ENCODE results near the gene MBOAT1.

DNA sequence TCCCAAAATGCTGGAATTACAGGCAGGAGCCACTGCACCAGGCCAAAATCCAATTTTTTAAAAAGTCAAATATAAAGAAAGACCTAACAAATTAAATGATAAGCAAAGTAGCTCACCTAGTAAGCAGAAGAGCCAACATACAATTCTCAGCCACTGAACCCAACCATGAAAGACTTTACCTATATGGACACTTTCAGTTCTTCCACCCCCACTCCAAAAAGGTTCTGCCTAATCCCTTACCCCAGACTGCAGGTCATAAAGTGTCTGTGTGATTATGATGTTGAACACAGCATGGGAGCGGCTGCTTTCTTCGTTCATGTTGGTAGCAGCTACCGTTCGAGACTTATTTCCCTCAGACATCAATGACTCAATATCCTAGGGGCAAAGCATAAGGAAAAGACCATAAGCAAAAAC, 137.3 kb downstream of the KIF13A start:
- PRO-cap, result no peak

DNA sequence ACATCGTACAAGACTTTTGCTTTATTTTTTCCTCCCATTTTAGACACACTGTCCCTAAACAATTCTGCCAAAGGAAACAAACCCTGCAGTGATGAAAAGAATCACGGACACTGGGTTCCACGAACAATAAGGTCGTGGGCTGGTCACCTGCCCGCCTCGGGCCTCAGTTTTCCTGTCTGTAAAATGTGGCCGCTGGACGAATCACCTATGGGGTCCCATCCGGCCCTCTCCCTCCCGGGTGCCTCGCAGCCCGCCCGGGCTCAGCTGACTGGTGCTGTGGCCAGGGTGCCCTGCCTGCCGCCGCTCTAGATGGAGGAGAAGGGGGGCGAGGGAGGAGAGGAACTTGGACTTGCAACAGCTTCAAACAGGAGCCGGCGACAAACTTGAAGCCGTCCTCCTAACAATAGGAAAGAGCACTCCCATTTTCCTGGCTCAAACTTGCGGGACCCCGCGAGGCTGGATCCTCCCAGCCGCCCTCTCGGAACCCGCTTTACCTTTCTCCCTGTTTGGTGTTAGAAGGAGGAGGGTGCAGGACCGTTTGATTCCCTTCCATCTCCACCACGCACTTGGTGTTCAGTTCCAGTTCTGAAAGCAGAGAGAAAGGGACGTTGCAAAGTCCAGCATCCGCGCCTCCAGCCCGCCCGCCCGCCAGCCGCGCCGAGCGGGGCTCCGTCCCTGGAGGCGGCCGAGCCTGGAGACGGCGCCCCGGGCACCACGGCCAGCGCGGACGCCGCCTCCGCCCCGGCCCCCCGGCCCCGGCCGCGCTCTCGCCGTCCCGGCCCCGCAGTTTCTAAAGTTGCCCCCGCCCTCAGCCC, 668 bp downstream of the KIF13A start:
- PRO-cap, result bidirectional peak, plus-strand start at position 314 of the sequence, minus-strand start at position 260 of the sequence; bidirectional peak, plus-strand start at position 678 of the sequence, minus-strand start at position 667 of the sequence

DNA sequence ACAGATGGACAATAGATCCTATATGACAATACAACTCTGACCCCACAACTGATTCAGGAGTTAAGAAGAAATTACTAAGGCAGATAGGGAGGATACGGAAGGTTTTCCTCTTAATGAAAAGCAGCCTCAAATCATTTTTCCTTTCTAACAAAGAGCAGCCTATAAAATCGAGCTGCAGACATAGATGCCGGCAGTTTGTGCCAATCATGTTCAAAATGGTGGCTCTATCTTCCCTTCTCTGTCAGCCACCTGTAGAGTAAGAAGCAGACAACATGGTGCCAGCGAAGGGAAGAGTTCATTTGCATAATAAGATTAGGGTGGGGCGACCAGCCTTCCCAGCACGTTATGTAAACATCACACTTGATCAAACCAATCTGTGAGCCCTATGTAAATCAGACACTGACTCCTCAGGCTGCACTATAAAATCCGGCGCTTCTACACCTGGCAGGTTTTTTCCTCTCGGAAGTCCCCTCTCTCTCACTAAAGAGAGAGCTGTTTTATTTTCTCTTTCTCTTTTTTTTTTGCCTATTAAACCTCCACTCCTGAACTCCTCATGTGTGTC, 13.1 kb downstream of the TPMT start:
- PRO-cap, result no peak

DNA sequence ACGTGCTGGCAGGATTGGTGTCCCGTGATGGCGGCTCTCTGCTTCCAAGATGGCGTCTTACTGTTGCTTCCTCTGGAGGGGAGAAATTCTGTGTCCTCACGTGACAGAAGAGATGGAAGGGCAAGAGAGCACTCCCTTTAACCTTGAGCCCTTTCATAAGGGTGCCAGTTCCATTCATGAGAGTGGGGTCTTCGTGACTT, 28.1 kb downstream of the RNF144B start:
- PRO-cap, result no peak

DNA sequence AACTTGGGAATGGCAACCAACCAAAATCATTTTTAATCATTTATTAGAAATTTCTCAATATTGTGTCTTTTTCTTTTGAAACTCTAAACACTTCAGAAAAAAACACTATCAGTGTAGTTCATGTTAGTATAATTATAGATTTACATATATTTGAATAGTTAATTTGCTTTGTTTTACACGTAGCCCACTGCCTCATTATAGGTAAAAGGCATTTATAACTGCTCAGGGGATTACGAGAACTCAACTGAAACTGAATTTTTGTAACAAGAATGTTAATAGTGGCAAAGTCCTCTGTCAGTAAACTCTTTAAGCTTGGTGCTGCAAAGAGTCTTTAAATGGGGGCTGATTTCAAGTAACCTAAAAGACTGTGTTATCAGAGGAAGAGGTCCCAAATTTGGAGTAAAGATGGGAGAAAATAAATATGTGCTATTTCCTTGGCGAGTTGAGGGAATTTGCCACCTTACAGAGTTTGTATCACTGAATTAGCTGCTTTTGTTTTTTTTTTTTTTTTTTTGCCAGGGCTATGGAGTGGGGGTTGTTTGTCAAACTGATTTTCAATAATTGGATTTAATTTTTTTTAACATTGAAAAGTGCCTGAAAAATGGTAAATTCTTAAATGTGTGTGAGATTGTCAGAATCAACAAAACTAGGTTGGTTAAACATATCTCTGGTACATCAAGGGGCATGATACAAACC, 79.9 kb downstream of the RNF144B start:
- PRO-cap, result no peak

DNA sequence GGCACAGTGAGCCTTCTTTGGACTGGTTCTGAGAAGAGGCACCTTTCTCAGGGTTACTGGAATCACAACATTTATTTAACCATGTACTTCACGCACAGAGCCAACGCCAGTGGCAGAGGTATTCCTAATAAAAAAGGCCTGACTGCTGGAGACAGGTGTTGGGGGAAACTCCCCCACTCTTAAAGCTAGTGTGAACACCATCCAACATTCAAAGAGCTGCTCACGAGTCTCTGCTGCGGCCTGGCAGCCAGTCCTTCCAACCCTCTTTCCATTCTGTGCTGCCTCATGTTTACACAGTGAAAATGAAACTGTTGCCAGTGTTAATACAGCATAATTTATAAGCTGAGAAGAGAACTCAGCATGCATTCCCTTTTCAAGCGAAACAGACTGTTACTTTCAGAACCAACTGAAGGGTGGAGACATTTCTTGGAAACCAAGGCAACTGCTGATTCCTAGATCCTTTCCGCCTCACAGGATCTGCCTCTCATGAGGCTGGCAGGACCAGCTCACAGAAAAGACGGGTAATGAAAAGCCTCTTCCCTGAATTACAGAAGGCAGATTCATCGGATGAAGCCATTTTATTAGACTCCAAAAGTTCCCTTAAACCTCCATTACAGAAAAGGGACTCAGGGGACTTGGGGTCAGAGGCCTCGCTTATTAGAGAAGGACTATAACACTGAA, 533.8 kb upstream of the ID4 start:
- PRO-cap, result no peak

- PRO-cap, result no peak
These were observed 146.7 kb upstream of the ID4 start for GRCh38 chr6:19690498-19690800.

- PRO-cap, result no peak
These were observed 117.7 kb upstream of the ID4 start for GRCh38 chr6:19719447-19719964.

DNA sequence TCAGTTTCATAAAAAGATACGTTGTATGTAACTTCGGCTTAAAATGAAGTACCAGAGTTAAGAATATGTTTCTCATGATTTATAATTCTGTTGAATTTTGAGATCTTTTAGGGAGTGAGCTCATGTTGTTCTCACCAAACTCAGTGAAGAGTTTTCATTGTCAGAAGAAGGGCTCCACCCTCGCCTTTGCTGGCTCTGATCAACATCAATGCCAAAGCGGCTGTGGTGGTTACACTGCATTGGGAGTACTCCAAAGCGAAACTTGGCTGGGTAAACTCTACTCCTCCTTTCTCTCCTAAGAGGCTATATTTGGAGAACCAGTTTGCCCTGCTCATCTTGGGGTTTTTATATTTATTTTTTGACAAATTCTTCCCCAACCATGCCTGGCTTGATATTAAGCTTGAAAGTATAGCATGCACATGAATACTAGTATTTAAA, 12.8 kb upstream of the ID4 start:
- PRO-cap, result no peak

- PRO-cap, result no peak
These were observed 8.4 kb downstream of the ID4 start for GRCh38 chr6:19845517-19846051.

GRCh38 chr6:20211969-20212827, at the start of gene MBOAT1:
MBOAT1 (minus strand) TSS chr6:20212469.
- PRO-cap, result bidirectional peak, plus-strand start at chr6:20212646, minus-strand start at chr6:20212427

DNA sequence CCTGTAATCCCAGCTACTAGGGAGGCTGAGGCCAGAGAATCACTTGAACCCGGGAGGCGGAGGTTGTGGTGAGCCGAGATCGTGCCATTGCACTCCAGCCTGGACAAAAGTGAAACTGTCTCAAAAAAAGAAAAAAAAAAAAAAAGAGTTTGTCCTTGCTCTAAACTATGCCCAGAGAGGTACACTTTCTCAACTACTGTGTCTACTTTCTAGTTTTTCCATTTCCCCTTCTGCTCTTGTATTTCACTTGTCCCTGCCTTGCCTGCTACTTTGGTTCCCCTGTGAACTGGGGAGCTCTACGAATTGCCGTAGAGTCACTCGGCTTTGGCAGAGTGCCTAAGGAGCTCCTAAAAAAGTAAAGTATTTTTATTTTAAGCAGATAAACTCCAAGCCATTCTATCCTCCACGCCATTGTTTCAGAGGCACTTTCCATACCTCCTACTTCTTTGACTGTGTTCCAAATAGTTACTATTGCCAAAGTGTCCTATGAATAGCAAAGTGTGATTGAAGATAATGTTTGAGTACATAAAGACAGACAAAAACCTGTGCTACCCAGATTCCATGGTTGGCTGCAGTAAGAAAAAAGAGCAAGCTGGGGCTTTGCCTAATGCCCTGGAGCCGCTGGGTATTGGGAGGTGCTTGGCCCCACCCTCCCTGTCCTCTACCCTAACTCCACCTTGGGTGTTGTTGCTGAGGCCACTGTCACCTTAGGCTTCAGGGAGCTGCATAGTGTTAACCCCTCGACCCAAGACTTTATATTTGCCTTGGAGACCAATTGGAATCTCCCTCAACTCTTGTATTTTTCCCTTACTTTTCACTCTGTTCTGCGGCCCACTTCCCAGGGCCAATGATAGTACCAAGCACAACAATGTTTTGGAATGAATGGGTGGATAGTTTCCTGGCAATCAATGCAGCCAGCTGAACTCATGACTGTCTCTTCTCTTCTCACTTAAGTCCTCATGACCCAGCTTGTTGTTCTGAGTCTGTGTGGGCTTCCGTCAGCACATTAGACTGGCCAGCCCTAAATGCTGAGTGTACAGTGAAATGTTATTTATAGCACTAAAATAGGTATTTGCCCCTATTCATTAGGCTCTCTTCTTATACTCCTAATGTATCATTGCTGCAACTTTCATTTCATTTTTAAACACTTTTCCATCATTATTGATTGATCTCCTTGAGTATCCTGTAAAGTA, 5.3 kb upstream of the MBOAT1 start:
- PRO-cap, result no peak

- PRO-cap, result no peak
These were observed 2.9 kb downstream of the E2F3 start for GRCh38 chr6:20404438-20405148.

- PRO-cap, result no peak
These were observed 42.7 kb upstream of the CDKAL1 start for GRCh38 chr6:20491036-20492409.

GRCh38 chr6:21808144-21808488, 214.6 kb downstream of the SOX4 start:
- PRO-cap, result no peak

DNA sequence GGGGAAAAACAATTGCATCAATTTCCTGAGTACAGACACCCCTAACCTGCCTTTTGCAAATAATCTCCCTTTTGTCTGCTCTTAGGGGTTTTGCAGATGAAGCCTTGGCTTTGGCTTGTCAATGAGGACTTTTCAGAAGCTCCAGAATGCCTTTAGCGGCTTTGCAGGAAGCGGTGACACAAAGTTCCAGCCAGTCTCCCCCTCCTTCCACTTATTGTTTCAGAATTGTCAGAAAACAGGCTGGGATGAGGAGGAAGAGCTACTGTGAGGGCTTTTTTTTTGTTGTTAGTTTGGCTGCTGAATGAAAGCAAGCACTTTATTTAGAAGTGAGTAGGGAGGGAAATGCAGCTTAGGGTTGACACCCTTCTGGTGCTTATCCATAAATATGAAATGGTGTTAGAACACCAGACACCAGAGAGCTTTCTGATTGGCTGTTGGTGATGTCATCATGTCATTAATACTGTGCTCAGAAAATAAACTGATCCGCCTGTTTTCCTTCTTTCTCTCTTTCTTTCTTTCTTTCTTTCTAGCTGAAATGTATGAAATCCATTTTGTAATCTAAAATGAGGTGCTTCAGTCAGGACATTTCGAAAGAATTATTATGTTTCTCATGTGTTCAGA, 251.5 kb downstream of the SOX4 start:
- PRO-cap, result no peak

DNA sequence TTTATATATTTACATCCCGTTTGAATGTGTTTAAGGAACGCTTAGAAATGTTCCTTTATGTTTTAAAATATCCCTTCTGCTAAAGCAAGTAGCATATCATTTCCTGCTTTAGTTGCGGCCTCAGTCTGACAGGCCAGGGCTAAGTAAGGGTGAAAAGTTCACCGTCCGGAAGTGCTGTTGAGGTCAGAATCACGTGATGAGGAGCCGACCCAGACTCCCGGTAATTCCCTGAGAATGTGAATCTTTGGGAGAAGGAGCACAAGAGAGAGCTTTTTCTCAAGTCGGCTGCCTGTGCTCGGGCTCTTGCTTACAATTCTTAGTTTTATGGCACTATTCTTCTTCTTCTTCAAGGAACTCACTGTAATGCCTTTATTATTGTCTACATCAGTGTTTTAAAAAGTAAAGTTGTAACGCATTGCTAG, 309.4 kb downstream of the PRL start:
- PRO-cap, result no peak

DNA sequence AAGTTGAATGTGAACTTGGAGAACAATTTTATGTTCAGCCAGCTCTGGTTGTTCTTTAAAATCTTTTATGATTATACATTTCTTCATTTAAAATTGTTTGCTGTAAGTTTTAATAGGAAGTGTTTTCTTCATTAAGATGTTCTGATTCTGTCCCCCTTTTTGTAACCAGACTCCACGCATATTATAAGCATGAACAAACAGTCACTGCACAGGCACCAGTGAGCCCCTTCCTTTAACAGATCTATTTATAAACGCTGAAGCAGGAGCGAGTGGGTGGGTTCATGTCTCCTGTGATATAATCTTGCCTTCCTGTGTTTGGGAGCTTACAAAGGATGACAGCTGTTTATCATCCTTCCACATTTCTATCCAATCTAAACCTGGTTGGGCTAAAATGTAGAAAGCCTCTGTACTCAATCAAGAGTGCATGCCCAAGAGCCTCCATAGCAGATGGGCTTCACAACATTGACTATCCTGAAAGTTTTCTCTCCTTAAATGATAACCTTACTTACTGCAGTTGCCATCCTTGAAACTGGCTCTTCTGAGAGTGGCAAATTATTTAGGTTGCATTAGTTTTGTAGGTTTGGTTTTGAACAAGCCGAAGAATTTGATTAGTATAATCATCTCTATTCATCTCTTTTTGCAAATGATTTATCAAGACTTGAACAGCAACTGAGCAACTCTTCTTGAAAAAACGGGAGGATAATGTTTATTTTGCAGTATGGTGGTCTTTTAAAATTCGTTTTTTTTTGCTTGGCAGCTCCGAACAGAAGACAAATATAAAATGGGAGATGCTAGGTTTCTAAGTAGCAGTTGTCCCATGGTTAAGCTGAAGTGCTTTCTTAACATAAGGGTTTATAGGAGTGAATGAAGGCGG, 299.1 kb downstream of the PRL start:
- PRO-cap, result no peak

DNA sequence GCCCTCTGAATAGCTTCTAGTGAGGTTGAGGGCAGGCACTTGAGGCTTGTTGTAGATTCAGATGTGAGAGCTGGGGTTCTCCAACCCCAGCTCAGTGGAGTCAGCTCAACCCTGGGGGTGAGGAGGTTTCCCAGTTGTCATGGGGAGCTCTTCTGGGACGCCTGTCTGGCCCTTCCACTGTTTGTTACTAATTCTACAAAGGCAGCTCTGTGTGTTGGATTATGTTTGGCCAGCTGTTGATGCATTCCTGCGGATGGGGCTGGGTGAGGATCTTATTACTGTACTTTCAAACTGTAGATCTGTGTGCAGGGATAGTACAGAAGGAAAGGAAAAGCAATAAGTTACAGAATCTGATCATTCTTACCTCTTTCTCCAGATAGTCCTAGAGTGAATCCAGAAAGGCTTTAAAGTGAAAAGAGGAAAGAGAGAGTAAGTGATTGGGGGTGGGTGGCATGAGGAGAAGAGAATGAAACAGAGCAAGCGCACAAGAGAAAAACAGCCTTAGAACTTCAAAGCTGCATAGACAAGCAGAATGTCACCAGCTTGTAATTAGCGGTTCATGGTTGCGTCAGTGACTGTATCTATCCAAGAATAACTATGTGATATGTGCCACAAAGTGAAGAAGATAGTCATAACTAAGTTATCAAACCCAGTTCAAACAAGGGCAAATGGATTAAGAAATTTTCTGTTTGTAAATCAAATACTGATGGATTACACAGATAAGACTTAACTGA, 148.6 kb downstream of the PRL start:
- PRO-cap, result bidirectional peak, plus-strand start at position 281 of the sequence, minus-strand start at position 183 of the sequence

GRCh38 chr6:22149602-22150316, 147.1 kb downstream of the PRL start:
- PRO-cap, result no peak